Omental fat pad (tissue), 4 donors: ENCODE measurements around the gene AOAH.

DNA sequence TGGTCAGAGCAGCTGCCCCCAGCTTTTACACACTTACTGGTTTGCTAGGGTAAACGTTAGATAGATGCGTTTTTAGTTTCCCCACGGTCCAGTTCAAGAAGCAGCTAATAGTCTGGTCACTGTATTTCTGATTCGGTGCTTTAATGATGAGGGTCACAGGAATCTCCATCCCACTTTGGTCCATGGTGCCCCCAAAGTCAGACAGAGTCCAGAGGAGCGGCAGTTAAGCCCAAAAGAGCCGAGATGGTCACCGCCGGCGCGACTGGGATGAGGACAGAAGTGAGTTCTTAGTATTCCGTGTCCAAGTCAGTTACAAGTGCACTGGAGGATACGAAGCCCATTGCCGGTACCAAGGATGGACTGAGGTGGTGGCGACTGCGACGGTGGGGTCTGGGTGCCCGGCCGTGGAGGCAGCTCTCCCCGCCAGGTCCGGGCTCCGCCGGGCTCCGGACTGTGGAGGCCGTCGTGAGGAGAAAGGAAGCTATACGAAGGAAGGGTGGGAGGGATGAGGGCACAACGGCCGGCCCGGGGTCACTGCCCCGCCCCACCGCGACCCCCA is 709 bp downstream of the HERPUD2 start:
- PRO-cap, result no peak
- RAMPAGE, long total RNA, 4 experiments, result no peak in any of the 4 experiments

- PRO-cap, result no peak
- RAMPAGE, long total RNA, 4 experiments, result no peak in any of the 4 experiments
These were observed 32.7 kb upstream of the HERPUD2 start for GRCh38 chr7:35727597-35728165.

- PRO-cap, result no peak
- RAMPAGE, long total RNA, 4 experiments, result start-site peak on the minus strand in 3 of 4 experiments, at chr7:35800588-35800629 at its widest, 13 to 27 reads per replicate
These were observed 820 bp upstream of the SEPTIN7 start for GRCh38 chr7:35799700-35800774.

DNA sequence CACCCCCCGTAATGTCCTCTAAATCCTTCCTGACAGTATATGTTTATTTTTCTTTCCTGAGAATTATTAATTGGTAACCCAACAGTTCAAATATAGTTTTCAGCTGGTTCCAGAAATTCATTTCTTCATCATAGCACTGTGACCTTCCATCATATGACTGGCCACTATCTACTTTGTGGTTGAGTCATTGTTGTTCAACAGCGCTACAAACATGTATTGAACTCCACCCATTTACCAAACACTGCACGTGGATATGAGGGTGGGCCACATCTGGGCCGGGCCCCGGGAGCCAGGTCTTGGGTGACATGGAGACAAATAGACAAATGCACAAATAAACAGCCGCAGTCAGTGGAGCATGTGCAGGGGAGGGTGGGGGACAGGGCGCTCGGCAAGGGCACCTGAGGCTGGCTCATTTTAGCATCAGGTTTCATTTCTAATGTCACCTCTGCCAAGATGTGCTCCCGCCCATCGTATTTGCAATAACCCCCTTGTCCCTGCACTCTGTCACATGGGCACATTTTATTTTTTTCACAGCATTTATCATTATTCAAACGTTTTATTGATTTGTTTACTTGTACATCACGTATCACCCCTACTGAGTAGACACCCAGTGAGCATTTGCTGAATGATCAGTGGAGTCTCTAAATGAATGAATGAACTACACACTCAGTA is 23.9 kb upstream of the EEPD1 start:
- PRO-cap, result no peak
- RAMPAGE, long total RNA, 4 experiments, result no peak in any of the 4 experiments

- PRO-cap, result no peak
- RAMPAGE, long total RNA, 4 experiments, result no peak in any of the 4 experiments
These were observed 74.0 kb downstream of the EEPD1 start for GRCh38 chr7:36226850-36227734.

GRCh38 chr7:36391455-36392292 is 2.0 kb downstream of the ANLN start:
- PRO-cap, result no peak
- RAMPAGE, long total RNA, 4 experiments, result no peak in any of the 4 experiments

DNA sequence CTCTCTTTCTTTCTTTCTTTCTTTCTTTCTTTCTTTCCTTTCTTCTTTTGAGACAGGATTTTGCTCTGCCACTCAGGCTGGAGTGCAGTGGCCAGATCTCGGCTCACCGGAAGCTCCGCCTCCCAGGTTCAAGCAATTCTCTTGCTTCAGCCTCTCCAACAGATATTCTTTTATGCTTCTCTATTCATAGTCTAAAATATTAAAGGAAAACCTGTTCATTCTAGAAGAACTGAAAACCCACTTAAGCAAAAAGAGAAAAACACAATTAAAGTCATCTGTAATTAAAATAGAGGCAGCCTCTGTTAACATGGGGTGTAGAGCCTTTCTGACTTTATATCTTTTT is 127.6 kb downstream of the ANLN start:
- PRO-cap, result no peak
- RAMPAGE, long total RNA, 4 experiments, result start-site peak on the minus strand in 1 of 4 experiments, centred at position 208 of the sequence, 5 reads per replicate

DNA sequence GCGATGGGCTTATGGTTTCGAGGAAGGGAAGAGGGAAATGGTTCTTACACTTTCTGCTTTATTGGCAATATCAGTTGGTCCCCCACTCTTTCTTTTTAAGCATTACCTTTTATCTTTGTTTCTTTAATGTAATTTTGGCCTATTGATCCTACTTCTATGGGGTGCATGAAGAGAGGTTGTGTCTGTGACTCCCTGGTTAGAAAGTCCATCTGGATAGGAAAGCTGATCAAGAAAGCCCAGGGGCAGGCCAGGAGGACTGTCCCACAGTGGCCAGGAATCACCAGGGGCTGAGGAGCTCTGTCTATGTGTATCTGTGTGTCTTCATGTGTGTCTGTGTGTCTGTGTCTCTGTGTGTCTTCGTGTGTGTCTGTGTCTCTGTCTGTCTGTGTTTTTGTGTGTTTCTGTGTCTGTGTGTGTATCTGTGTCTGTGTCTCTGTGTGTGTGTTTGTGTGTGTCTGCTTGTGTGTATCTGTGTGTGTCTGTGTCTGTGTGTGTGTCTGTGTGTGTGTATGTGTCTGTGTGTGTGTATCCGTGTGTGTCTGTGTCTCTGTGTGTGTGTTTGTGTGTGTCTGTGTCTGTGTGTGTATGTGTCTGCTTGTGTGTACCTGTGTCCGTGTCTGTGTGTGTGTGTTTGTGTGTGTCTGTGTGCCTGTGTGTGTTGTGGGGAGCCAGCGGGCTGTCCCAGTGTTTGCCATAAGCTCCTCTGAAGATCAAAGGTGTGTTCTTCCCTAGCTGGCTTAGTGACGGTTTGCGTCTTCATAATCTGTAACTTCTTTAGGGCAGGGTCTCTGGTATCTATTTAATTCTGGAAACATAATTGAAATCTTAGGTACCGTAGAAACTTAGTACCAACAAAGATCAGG is 145.1 kb downstream of the ANLN start:
- PRO-cap, result no peak
- RAMPAGE, long total RNA, 4 experiments, result no peak in any of the 4 experiments

GRCh38 chr7:36557729-36558325 is 166.5 kb downstream of the AOAH start:
- PRO-cap, result no peak
- RAMPAGE, long total RNA, 4 experiments, result no peak in any of the 4 experiments

DNA sequence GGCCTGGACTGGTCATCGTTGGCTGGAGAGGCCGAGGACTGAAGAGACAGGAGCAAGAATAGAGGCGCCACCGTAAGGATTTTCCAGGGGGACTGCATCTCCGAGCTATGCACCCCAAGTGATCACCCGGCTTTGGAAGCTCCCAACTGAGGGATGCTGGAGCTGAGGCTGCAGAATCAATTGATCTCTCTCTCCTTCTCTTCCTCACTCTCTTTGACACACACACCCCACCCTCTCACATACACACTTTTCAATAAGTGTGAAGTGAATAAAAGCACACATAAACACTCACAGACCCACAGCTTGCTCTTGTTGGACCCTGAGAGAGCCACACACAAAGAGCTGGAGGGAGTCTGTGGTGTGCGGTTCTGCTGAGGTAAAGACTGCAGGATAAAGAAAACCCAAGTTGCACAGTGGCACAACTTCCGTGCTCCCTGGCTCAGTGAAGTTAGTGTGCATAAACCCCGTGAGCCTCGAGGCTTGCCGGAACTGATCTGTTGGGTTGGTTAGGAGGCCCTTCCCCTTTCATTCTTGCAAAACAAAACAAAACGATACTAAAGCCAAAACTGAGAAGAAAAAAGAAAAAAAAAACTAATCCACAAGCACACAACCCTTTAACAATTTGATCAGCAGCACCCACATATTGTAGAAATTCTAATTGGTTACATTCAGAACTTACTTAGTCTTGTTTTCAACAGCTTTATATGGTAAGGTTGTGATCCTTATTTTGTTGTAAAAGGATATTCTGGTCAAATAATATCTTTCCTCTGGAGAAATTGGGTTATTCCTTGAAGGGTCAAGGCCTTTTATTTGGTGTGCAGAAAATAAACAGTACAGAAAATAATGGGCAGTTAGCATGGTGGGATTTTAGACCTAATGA is at the start of gene AOAH:
Gene AOAH, minus strand, starts transcription at position 444 of the 880 bp plus-strand sequence.
- PRO-cap, result no peak
- RAMPAGE, long total RNA, 4 experiments, result start-site peak on the minus strand in 3 of 4 experiments, centred at positions 205 to 392 of the sequence, 19 to 34 reads per replicate

DNA sequence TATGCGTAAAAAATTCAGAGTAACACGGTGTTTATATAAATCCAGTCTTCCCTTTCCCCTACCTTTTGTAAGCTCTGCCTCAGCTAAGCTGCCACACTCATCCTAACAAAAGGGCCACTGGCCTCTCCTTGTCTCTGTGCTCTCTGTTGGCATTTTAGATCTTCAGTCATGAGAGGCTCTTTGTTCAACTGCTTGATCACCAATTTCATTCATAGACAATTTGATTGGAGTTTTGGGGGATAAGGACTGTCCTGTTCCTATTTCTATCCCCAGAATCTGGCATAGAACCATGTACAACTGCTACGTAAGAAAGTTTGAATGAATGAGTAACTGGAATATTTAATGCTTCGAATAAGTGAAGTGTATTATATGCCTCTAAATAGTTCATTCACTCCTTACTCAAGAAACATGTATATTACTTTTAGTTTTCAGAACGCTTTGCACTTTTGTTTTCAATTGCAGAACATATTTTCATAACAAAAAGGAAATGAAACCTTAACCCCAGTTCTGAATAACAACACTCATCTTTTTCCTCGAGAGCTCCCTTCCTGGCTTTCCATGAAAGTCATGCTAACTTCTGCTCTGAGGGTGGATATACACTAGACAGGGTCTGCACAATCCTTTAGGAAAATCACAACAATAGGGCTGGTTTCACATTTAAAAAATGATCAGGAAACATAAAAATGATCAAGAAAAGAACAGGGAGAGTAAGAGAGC is 219.2 kb upstream of the AOAH start:
- PRO-cap, result no peak
- RAMPAGE, long total RNA, 4 experiments, result no peak in any of the 4 experiments

DNA sequence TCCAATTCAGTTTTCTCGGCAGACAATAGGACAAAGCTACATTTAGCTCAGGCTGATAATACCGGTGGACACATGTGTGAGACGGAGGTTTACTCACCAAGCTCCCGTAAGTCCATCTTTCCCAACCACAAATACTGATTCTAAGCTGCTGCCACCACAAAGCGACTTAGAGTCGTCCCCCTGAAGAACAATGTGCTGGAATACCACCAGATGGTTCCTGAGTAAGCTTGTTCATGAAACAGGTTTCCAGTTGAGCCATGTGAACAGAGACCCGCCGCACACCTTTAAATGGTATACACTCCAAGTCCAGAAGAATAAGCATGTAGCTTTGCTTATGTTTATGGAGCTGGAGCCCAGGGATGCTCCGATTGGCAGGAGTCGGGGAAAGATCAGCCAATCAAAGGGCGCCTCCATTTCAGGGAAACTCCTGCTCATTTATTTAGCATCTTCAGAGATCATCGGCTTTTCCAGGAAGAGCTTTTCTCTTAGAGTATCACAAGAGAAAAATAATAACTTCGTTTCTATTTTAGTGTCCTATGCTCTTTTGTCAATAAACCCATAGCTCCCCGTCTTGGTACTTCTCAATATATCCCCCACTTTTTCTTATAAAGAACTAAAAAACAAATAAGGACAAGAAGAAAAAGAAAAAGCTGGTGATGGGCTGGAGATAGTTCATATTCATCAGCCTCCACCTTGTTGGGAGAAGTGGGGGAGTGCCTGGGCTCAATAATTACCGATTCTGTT is 261.7 kb upstream of the AOAH start:
- PRO-cap, result no peak
- RAMPAGE, long total RNA, 4 experiments, result no peak in any of the 4 experiments

DNA sequence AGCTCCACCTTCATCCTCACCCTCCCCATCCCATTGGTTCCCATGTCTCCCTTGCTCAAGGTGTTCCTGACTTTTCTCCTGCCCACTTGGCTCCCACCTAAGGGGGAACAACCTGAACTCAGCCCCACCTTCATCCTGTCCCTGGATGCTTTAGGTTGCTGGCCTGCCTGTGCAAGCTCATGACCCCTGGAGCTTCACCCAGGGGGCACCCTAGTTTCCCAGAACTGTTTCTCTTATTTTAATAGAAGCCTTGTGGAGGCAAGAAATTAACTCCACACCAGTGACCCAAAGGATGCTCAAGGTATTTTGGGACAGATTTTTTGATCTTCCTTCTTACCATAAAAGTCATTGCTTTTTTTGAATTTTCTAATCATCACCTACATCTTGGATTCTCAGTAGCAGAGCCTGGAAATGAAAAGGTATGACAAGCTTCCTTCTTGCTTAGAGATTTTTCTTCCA is 313.9 kb upstream of the AOAH start:
- PRO-cap, result no peak
- RAMPAGE, long total RNA, 4 experiments, result no peak in any of the 4 experiments

GRCh38 chr7:37167749-37168407 is 280.8 kb downstream of the ELMO1 start:
- PRO-cap, result no peak
- RAMPAGE, long total RNA, 4 experiments, result no peak in any of the 4 experiments

DNA sequence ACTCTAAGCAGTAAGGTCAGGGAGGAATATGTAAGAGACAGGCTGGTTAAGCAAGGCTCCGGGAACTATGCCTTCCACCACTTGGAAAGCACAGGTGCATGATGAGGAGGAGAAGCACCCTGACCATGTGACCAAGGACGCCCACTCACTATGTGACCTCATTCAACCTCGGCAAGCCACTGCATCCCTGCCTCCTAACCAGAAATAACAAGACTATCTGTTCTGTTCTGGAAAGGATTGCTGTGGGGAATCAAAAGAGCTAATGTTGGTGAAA is 218.4 kb downstream of the ELMO1 start:
- PRO-cap, result no peak
- RAMPAGE, long total RNA, 4 experiments, result no peak in any of the 4 experiments

DNA sequence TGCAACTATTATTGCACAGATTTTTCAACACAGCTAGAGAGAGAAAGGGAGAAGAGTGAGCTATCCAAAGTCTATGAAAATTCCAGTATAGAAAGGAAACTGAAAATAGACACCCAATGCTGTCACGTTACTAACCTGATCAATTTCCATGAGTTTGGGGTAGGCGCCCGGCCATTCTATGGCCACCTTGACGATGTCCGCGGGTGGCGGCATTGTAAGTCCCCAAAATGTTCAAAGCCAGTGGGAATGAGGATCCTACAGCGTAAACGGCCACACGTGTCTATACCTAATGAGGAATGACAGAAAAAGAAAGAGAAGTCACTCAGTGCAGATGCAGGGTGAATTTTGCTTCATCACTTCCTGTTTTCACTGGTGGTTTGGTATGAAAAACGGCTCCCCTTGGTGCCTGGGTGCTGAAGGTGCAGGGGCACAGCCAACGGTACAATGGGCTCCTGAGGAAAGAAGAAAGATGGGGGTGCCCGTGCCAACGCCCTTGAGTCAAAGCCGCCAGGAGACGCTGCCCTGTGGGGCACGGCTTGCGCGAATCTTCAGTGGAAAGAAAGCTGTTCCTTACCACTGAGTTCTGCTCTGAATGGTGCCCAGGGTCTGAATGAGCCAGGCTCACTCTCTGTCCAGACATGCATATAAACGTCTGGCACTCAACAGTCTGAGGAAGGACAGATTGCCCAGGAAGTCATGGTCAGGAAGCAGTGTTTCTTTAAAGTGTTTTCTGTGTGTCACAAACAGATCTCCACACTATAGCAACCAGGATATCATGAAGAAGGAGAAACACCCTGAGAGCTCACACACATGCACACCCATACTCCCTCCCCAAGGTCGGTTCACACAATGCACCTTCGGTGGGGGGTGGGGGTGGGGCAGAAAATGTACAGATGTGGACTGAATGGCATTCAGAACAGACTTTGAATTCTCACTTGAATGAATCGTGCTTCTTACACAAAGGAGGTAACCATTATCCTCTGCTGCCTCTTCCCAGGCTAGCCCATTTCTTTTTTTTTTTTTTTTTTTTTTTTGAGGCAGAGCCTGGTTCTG is 105.9 kb downstream of the ELMO1 start:
- PRO-cap, result no peak
- RAMPAGE, long total RNA, 4 experiments, result no peak in any of the 4 experiments

GRCh38 chr7:37353065-37353464 is 95.6 kb downstream of the ELMO1 start:
- PRO-cap, result no peak
- RAMPAGE, long total RNA, 4 experiments, result no peak in any of the 4 experiments

DNA sequence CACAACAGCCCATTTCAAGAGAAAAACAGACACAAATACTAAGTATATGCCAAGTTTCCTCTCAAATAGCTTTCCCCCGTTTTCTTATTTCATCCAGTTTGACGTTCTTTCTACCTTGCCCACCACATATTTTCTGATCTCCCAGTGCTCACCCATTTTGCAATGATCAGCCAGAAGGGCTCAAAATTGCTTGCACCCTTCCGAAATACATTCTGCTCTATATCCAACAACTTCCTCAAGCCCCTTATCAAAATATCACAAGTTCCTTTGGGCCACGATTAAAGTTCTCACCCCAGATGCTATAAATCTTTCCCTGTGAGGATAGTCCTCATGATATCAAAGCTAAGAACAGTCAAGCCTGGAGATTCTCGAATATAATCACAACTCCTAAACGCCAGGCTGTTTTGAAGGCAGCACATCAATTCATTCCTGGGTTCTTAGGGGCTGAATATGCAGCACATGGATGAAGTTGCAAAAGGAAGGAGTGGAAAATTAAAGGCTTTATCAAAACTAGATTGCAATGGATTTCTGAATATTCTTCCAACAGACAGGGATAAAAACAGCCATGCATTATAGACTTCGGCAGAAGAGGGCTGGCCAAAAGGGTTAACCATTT is 27.3 kb downstream of the ELMO1 start:
- PRO-cap, result no peak
- RAMPAGE, long total RNA, 4 experiments, result no peak in any of the 4 experiments

DNA sequence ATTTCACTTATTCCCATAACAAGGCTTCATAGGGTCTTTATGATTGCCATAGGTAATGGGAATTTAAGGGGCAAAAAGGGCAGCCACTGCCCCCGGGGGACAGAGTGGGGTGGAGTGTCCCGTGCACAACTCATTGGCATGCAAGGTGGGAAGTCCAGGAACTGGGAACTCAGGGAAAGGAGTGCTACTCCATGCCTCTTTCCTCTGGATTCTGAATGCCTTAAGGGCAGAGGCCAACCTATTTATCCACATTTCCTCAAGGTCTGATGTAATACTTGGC is 100.7 kb upstream of the ELMO1 start:
- PRO-cap, result no peak
- RAMPAGE, long total RNA, 4 experiments, result no peak in any of the 4 experiments

- PRO-cap, result no peak
- RAMPAGE, long total RNA, 4 experiments, result no peak in any of the 4 experiments
These were observed 746 bp downstream of the STARD3NL start for GRCh38 chr7:38178695-38179286.